Measurements from ENCODE around the genes SEPTIN6 and CT47A10.

DNA sequence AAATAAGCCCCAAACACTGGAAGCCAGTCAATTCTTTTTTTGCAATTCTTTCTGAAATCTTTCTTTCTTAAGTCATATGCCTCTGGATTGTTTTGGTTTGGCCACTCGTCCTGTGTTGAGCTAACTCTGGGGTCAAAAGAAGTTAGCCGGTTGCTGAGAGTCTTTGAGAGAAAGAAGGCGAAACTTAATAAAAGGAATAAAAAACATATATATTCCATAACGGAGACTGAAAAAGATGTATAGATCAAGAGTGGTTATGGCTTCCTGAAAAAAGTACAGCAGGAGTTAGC, 64.7 kb downstream of the PLS3 start:
- PRO-cap, result no peak
- RAMPAGE, long total RNA, 4 experiments, result no peak in any of the 4 experiments

DNA sequence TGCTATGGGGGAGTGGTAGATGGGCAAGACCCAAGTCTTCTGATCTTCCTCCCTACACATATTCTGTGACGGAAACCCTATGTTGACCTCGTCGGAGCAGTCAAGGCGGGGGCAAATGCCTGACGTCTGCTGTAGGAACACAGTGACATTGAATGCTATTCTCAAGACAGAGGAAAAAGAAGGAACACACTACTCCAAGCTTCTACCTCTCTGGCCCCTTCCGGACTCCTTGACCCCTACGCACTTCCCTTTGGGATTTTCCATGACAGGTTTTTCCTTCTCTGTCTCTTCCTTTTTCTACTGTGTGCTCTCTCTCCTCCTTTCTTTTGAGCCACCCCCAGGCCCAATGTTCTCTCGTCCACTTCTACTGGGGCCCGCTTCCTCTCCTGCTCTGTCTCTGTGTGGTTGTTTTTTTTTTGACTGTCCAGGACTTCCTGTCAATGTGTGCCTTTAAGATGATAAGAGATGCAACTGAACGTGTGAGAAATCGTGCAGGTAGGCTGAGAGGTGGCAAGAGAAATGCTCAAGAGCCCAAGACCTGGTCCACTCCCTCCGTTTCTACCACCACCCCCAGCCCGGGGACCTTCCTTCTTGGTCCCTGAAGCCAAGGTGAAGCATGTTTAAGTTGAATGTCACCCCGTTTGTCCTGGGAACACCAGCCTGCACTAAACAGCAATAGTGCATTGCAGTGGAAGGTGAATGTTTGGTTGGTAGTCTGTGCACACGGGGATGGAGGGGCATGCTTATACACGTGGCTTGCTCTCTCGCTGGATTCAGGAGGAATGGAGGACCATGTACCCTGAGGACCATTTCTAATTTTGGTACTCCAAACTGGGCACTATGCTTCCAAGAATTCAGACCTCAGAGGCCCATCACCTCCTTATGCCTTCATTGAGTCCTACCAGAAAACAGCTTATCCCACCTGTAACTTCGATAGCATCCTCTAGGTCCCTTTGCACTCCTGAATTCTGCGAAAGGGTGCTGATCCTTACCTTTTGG, 270.8 kb upstream of the AGTR2 start:
- PRO-cap, result no peak
- RAMPAGE, long total RNA, 4 experiments, result no peak in any of the 4 experiments

GRCh38 chrX:115904592-115905482, 265.7 kb upstream of the AGTR2 start:
- PRO-cap, result no peak
- RAMPAGE, long total RNA, 4 experiments, result start-site peak on the minus strand in 1 of 4 experiments, at chrX:115905002-115905106 at its widest, 20 reads per replicate

DNA sequence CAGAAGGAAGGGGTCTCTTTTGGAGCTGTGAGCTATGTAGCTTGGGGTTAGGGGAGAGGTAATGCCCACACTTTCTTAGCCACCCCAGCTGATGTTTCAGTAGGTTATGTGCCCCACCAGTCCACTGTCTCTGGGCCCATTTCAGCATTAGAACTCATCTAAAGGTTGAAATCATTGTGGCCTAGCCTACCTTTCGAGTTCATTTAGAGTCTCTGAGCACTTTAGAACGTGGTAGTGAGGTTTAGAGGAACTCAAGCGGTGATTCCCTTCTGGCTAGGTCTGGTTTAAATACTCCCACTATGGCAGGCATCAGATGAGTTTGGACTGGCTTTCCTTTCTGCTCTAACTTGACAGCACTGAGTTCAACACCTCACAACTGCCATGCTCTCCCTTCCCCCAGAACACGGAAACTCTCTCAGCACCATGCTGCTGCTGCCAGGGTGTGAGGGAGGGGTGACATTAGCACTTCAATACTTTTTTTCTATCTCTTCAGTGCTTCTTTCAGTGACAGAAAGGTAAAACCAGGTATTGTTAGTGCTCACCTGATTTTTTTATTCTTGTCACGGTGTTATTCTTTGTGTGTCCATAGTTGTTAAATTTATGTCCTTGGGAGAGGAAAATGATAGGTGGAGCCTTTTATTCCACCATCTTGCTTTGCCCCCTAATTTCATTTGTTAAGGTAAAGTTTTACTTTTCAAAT, 234.6 kb upstream of the AGTR2 start:
- PRO-cap, result no peak
- RAMPAGE, long total RNA, 4 experiments, result no peak in any of the 4 experiments

GRCh38 chrX:115944725-115945355, 225.7 kb upstream of the AGTR2 start:
- PRO-cap, result no peak
- RAMPAGE, long total RNA, 4 experiments, result no peak in any of the 4 experiments

- PRO-cap, result no peak
- RAMPAGE, long total RNA, 4 experiments, result no peak in any of the 4 experiments
Measured at GRCh38 chrX:116238557-116238855, 68.0 kb downstream of the AGTR2 start.

- PRO-cap, result no peak
- RAMPAGE, long total RNA, 4 experiments, result no peak in any of the 4 experiments
Measured at GRCh38 chrX:118189590-118189982, 73.0 kb upstream of the KLHL13 start.

GRCh38 chrX:118496345-118496768, 742 bp downstream of the DOCK11 start:
- PRO-cap, result bidirectional peak, plus-strand start at chrX:118496589, minus-strand start at chrX:118496474
- RAMPAGE, long total RNA, 4 experiments, result no peak in any of the 4 experiments

- PRO-cap, result no peak
- RAMPAGE, long total RNA, 4 experiments, result no peak in any of the 4 experiments
Measured at GRCh38 chrX:119386703-119387083, 12.4 kb upstream of the SLC25A43 start.

DNA sequence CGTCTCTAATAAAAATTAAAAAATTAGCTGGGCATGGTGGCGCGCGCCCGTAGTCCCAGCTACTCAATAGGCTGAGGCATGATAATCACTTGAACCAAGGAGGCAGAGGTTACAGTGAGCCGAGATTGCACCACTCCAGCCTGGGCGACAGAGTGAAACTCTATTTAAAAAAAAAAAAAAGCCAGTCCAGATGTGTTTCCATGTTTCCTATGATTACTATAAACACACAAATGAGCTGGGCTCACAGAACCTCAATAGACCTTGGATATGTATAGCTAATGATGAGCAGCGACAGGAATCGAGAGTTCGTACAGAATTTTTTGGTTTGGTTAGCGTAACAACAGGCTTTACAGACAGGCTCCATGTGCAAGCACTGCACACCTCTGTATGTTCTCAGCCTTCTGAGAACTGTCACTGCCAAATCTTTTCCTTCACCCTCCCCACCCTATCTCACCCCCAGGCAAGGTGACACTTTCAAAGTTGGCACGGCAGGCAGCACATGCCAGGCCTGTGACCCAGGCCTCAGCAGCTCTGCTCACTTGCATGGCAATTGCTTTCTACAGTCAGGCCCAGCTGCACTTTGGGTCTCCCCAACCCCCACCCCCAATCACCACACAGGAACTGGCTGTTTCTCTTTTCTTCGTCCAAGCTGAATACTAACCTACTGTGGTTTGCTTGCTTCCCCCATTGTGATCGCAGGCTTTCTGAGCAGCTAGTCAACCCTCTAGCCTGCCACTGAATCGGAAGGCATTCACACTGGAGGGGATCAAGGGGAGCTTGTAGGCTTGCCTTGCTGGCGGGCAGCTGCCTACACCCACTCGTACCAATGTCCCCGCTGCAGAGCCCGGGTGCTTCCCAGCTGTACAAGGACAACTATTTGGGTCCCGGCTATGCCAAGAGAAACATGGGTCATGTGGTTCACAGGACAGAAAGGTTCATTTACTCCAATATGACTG, 27.8 kb downstream of the SLC25A43 start:
- PRO-cap, result no peak
- RAMPAGE, long total RNA, 4 experiments, result no peak in any of the 4 experiments

- PRO-cap, result unidirectional peak, minus-strand start at chrX:119502815; bidirectional peak, plus-strand start at chrX:119503244, minus-strand start at chrX:119503139
- RAMPAGE, long total RNA, 4 experiments, result no peak in any of the 4 experiments
Measured at GRCh38 chrX:119502532-119503560, 34.6 kb downstream of the SLC25A5 start.

- PRO-cap, result no peak
- RAMPAGE, long total RNA, 4 experiments, result no peak in any of the 4 experiments
Measured at GRCh38 chrX:119573506-119574272, 674 bp upstream of the UBE2A start.

GRCh38 chrX:119693008-119693747, at the start of gene SEPTIN6:
TSS of gene SEPTIN6 (minus strand) at chrX:119693168.
- PRO-cap, result unidirectional peak, minus-strand start at chrX:119693168; bidirectional peak, plus-strand start at chrX:119693528, minus-strand start at chrX:119693360
- RAMPAGE, long total RNA, 4 experiments, result start-site peak on the minus strand in 3 of 4 experiments, at chrX:119693121-119693165 at its widest, 16 to 72 reads per replicate

- PRO-cap, result no peak
- RAMPAGE, long total RNA, 4 experiments, result no peak in any of the 4 experiments
Measured at GRCh38 chrX:119784968-119785952, 6.2 kb downstream of the RPL39 start.

GRCh38 chrX:120754939-120755648, 120.6 kb downstream of the CT47B1 start:
- PRO-cap, result no peak
- RAMPAGE, long total RNA, 4 experiments, result no peak in any of the 4 experiments

GRCh38 chrX:120941924-120942261, at the start of gene CT47A10:
TSS of gene CT47A10 (minus strand) at chrX:120942023.
- PRO-cap, result no peak
- RAMPAGE, long total RNA, 4 experiments, result no peak in any of the 4 experiments

GRCh38 chrX:123184704-123185079, 614 bp downstream of the GRIA3 start:
- PRO-cap, result no peak
- RAMPAGE, long total RNA, 4 experiments, result no peak in any of the 4 experiments

GRCh38 chrX:129686494-129686889, 31.7 kb upstream of the APLN start:
- PRO-cap, result no peak
- RAMPAGE, long total RNA, 4 experiments, result no peak in any of the 4 experiments

DNA sequence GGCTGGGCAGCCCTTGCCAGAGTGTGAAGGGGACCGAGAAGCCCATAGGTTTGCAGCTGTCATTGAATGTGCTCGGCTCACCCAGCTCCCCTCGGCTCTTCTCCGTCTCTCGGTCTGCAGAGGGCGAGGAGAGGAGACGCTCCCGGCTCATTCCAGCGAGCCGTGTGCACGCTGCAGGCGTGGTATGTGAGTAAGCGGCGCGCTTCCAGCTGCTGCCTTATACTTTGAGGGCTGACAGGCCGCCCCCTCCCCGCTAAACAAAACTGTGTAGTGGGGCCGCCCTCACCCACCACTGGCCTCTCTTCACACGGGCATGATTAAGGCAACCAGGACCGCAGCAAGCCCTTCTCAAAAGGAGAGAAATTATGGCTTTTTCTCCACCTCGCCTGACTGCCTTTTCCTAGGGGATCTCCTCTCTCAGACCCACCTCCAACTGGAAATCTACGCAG, 22.9 kb upstream of the BCORL1 start:
- PRO-cap, result unidirectional peak, minus-strand start at position 116 of the sequence
- RAMPAGE, long total RNA, 4 experiments, result no peak in any of the 4 experiments

GRCh38 chrX:130013854-130014623, 31.6 kb downstream of the BCORL1 start:
- PRO-cap, result no peak
- RAMPAGE, long total RNA, 4 experiments, result start-site peak on the plus strand in 1 of 4 experiments, at chrX:130014285-130014392 at its widest, 10 reads per replicate

Data from Peyer's patch (tissue), 4 donors.